Bronchus (tissue), 1 donor: Measurements from ENCODE around the genes CGREF1 and DNAJC5G.

DNA sequence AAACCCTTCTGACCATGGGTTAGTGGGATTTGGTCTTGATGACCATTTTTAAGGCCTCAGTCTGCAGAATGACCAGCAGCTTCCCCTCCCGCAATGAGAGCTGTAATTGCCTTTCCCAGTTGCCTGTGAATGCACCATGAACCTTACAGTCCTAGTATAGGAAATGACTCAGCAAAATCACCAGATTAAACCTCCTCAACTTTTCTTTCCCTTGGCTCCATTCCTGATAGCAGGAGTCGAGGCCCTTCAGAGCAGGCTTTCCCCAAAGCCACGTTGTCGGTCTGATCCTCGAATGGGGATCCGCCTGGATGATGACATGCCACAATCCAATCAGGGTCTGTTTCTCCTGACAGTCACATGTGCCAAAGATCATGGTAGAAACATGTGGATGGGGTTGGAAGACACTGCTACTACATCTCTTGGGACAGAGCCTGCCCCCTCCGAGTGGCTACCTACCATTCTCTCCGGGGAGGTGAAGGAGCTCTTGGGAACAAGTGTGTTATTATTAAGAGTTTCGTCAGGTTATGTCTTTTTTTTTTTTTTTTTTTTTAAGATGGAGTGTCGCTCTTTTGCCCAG, 16.8 kb upstream of the TMEM214 start:
- PRO-cap: no peak

GRCh38 chr2:27041104-27041410, 8.3 kb downstream of the TMEM214 start:
- PRO-cap: no peak

DNA sequence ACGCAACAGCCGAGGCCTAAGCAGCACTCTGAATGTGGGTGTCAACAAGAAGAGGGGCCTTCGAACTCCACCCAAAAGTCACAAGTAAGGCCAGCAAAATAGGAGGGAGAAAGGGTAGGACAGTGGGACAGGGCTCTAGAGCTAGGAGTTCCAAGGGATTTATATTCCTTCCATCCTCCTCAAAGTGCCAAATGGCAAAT, 7.0 kb downstream of the AGBL5 start:
- PRO-cap: no peak

DNA sequence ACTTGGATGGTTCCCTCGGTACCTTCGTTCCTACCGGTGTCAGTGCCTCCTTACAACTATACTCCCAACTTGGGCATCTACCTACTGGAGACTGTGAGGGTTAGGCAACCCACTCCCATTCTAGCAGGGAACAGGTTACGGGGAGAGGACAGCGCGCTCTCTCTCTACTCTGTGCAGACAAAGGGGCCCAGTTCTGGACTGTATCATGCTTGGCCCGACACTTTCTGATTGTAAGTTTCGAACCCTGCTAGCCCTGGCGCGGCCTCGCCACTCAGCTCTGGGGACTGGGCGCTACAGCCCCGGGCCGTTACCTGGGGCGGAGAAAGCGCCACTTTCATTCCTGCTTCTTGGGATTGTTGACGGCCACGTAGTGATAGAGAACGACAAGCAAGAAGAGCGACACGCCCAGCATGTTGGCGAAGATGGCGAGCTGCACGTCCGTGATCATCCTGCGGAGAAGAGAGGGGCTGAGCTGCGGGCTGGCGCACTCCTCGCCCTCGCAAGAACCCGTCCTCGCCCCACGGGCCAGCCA, 373 bp downstream of the OST4 start:
- PRO-cap: no peak

DNA sequence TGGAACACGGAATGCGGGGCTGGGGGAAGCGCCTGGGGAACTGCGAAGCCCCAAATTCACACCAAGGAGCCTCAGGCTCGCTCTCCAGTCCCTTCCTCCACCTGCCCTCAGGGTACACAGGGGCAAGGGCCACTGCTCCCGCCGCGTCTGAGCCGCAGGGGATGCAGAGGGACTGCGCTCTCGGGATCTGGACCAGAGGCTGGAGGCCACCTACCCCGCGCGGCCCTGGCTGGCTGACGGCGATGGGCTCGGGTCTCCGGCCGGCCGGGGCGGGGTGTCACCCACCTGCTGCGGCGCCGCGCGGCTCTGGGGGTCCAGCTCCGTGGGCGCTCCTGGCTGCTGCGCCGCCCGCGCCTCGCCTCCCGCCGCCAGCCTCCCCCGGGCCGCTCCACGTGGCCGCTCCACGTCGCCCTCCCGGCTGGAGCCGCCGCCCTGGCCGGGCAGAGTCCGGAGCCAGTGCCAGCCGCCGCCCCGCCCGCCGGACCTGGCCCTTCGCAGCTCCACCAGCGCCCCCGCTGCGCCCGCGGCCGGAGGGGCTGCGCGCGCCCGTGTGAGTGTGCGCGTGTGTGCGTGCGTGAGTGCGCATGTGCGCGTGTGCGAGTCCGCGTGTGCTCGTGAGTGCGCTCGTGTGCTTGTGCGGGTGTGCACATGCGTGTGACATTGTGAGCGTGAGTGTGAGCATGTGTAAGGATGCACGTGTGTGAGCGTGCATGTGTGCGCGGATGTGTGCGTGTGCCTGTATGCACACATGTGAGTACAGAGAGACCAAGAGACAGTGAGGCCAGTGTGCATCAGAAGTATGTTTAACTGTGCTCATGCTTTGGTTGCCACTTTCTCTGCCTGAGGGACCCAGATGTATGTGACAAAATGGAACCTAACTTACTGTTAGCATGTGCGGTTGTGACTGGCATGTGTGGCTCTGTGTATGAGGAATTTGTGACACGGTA, at the start of gene CGREF1:
TSS of gene CGREF1 (minus strand) at position 568 of the 947 bp plus-strand sequence.
- PRO-cap: unidirectional peak, minus-strand start at position 525 of the sequence

- PRO-cap: no peak
These were observed 1.8 kb upstream of the ABHD1 start for GRCh38 chr2:27121659-27122327.

GRCh38 chr2:27124020-27124219, 305 bp downstream of the ABHD1 start:
- PRO-cap: no peak

GRCh38 chr2:27208357-27209116, 3.3 kb upstream of the ATRAID start:
- PRO-cap: no peak

DNA sequence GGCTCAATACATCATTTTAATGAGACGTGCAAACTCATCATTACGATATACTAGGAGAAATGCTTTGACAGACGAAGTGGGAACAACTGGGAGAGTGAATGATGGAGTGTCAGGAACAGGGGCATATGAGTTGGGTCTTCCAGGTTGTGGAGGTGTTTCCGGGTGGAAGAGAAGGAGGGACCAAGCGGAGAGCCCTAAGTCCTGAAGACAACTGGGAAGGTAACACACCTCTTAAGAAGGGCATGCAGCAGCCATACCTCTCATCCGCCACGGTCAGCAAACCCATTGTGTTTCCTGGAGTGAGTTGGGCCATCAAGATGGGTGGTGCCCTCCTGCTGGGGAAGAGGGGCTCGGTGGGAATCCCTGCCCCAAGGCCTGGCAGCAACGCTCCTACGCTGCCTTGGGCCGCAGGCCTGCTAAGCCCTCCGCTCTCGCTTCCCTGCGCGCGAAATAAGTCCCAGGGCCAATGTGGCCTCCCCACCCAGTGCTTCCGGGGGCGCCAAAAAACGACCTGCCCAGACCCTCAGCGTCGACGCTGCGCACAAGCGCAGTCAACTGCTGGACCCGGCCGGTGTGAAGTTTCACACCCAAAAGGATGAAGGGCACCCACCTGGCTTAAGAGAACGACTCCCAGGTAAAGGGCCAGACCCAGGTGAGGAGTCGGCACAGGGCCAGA, at the start of gene DNAJC5G:
TSS of gene DNAJC5G (plus strand) at position 514 of the 676 bp plus-strand sequence.
- PRO-cap: no peak

GRCh38 chr2:27342773-27343631, 13.6 kb downstream of the GTF3C2 start:
- PRO-cap: no peak

GRCh38 chr2:27509326-27509551, 12.6 kb downstream of the GCKR start:
- PRO-cap: no peak

- PRO-cap: no peak
These were observed 40.0 kb downstream of the SLC4A1AP start for GRCh38 chr2:27703768-27703967.

GRCh38 chr2:27707876-27708449, 44.3 kb downstream of the SLC4A1AP start:
- PRO-cap: no peak

- PRO-cap: no peak
These were observed 10.8 kb downstream of the BABAM2 start for GRCh38 chr2:27901116-27901932.

DNA sequence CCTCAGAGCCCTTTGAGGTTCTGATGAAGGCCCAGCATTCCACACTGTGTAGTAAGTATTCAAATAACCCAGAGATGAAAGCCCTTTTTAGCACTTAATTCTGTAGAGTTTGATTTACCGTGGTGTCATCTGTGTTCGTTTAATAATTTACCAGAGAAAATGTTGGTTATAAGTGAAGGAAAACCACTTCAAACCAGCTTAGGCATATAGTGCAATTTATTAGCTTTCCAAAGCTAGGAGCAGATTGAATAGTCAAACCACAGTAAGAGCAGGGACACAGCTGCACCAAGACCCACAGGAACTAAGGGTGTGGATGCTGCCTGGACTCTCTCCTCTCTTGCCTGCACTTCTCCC, 226.7 kb downstream of the BABAM2 start:
- PRO-cap: no peak

- PRO-cap: no peak
These were observed 231.6 kb upstream of the FOSL2 start for GRCh38 chr2:28161071-28161412.

GRCh38 chr2:28273624-28274273, 118.9 kb upstream of the FOSL2 start:
- PRO-cap: no peak

DNA sequence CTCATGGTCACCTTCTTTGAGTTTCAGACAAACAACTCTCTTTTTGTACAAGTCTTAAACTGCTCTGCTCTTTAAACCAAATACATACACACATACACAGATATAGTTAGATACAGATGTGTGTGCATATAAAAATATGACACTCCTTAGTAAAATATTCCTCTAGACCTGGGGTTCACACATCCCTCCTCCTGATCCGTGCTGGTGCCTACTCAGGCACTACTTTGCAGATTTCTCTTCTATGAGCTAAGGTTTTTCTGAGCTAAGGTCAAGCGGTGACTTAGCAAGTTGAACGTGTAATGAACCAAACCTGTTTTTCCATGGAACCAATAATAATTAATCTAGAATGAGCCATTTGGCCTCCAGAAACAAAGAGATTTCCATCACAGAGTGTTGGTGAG, 112.2 kb upstream of the FOSL2 start:
- PRO-cap: no peak

GRCh38 chr2:28321486-28322007, 71.1 kb upstream of the FOSL2 start:
- PRO-cap: no peak

DNA sequence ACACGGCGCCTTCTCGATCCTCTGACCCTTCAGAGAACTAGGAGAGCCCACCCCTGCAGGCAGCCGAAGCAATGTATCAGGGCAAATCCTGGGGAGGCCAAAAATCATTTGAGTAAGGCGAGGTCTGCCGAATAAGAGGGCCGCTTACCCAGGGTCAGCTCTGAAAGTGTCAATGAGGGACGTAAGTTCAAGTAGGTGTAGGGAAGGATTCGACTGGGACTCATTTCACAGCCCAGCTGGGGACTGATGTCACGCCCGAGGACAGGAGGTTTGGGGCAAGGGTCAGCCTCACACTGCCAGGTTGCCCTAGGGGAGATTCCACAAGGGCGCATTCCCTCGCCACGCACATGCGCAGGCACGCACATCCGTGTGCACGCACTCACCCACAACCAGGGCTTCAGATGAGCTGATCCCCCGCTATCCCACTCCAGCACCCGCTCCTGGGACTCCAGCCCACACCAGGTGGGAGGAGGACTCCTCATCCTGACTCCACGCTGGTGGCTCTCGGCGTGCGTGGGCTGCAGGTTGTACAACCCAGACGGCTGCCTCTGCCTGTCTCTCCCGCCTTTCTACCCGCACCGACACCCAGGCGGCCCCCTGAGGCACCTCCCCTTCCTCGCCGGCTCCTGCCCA, 48.0 kb upstream of the FOSL2 start:
- PRO-cap: no peak